Progenitor cell of endocrine pancreas (in vitro differentiated cells): Measurements from ENCODE around the gene TBCD.

- PRO-cap, result no peak
Measured at GRCh38 chr17:82367720-82368012, 3.9 kb upstream of the UTS2R start.

DNA sequence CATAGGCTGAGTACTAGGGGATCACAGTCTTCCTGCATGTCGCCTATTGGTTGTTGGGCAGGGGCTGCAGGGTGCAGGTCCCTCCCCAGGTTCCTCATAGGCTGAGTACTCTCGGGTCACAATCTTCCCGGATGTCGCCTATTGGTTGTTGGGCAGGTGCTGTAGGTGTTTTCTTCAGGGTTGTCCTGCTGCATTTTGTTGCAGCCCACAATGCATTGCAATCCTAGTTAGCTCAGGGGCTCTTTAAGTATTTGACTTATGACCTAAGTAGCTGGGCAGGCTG, 3.6 kb upstream of the UTS2R start:
- PRO-cap, result no peak

DNA sequence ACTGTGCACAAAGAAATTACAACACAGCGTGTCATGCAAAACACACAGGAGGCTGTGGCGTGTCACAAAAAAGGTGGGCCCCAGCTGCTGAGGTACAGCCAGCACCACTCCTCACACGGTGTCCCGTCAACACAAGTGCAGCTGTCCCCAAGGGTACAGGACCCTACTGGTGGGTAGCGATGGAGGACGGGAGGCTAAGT, 2.6 kb downstream of the CYBC1 start:
- PRO-cap, result no peak

- PRO-cap, result bidirectional peak, plus-strand start at chr17:82519195, minus-strand start at chr17:82519191; bidirectional peak, plus-strand start at chr17:82519736, minus-strand start at chr17:82519522
Measured at GRCh38 chr17:82518934-82519620, 455 bp upstream of the FOXK2 start.

DNA sequence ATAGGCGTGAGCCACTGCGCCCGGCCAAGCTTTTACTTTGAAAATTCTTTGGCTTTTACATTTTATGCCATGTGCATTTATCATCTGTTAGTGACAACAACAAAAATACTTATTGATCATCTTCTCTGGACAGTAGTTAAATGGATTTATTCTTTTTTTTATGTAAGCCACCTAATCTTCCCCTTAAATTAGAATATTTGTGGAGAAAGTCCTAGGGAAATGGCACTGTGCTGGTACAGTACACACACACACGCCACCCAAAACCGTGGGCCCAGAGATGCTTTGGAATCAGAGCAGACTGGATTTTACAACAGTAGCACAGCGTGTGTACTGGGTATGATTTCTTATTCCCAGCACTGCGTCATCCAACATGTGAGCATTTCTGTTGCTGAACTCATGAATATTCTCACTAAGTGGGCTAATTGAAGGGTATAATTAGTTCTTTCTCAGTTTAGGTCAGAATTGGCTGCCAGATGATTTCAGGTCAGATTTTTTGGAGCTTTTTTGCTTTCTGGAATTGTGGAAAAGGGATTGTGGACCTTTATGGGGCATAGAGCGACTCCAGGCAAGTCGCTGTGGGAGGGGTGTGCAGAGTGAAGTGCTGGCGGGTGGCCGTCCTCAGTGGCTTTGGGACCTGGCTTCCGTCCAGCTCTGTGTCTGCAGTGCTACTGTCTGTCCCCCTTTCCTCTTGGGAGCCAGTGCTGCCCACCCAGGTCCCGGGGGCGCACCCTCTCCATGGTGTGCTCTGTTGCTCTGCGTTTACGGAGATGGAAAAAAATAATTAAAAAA, 24.8 kb downstream of the FOXK2 start:
- PRO-cap, result no peak

- PRO-cap, result no peak
Measured at GRCh38 chr17:82592134-82593110, 55.8 kb downstream of the WDR45B start.

GRCh38 chr17:82629189-82630061, 18.8 kb downstream of the WDR45B start:
- PRO-cap, result no peak

GRCh38 chr17:82636274-82637125, 11.7 kb downstream of the WDR45B start:
- PRO-cap, result bidirectional peak, plus-strand start at chr17:82636827, minus-strand start at chr17:82636725

GRCh38 chr17:82639316-82640027, 8.8 kb downstream of the WDR45B start:
- PRO-cap, result no peak

- PRO-cap, result no peak
Measured at GRCh38 chr17:82668410-82669112, 20.3 kb upstream of the WDR45B start.

DNA sequence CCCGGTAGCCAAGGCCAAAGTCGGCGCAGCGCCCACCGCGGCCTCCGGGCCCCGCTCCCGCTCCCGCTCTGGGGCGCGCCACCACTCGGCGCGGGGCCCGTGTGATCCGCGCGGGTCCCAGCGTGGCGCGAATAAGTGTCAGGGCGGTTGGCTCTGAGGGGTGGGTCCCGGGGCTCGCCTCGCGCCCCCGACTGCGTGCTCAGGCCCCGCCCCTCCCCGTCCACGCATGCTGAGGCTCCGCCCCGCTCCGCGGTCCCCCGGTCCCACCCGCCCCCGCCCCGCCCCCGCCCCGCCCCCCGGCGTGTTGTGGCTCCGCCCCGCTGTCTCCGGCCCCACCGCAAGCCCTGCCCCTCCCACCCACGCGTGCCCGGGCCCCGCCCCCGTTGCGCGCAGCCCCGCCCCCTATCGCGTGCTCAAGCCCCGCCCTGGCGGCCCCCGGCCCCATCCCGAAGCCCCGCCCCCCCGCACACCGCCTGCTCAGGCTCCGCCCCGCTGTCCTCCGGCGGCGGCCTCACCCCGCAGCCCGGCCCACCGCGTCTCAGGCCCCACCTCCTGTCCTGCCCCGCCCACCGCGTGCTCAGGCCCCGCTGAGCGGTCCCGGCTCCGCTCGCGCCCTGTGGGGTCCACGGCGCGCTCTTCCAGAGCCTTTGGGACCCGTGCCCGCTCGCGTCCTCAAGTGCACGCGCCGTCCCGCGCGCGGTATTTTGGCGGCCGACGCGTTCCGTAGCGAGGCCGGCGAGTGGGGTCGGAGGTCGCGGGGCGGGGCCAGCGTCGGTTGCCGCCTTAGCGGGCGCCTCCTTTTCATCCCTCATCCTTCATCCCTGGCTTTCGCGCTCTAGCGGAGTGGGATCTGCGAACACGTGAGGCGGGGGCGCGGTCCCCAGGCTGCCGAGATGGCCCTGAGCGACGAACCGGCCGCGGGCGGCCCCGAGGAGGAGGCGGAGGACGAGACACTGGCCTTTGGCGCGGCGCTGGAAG, at the start of gene TBCD:
TBCD (plus strand) TSS at position 765 of the 978 bp plus-strand sequence.
- PRO-cap, result unidirectional peak, minus-strand start at position 133 of the sequence

GRCh38 chr17:82885712-82886280, 46.0 kb upstream of the ZNF750 start:
- PRO-cap, result no peak

- PRO-cap, result no peak
Measured at GRCh38 chr17:82912321-82913104, 72.7 kb upstream of the ZNF750 start.

GRCh38 chr17:82938433-82938852, 98.6 kb upstream of the ZNF750 start:
- PRO-cap, result no peak

DNA sequence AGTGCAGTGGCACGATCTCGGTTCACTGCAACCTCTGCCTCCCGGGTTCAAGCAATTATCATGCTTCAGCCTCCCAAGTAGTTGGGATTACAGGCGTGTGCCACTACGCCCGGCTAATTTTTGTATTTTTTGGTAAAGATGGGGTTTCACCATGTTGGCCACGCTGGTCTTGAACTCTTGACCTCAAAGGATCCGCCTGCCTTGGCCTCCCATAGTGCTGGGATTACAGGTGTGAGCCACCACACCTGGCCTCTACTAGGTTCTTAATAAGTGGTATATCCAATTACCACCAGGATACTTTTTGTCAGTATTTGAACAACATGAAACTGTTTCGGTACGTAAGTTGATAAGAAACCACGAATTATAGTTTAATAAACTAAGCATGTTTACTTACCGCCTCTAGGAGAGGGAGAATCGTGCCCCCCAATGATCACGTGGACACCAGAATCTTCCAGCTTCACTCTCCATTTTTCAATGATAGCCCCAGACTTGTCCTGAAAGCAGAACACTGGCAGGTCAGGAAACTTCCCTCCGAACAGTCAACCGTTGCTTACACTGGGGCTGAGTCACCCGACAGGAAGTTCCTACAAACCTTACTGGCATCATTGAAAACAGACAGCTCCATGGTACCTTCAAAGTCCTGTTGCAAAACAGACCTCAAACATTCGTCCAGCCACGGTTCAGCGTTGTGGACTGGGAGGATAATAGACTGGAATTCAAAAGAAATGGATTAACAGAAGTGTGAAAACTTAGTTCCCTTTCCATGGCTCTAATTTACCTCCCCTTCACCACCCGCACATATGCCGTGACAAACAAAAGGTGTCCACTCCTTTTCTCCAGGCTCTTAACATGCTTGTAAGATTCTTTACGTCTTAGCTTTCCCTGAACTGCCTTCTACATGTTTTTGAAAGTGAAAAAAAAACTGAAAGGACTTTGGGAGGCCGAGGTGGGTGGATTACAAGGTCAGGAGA, 3.2 kb downstream of the B3GNTL1 start:
- PRO-cap, result no peak

- PRO-cap, result bidirectional peak, plus-strand start at chr17:83052027, minus-strand start at chr17:83051718
Measured at GRCh38 chr17:83051852-83052348, 330 bp upstream of the B3GNTL1 start.

DNA sequence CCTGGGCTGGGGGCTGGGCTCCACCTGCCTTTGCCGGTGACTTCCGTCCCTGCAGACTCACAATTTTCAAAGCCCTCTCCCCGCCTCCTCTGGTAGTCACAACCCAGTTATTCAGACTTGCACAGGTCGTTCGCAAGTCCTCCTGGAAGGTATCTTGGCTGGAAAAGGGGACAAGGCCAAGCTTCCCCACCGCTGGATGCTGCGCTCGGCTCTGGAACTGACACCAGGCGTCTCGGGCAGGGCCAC, 1.2 kb upstream of the METRNL start:
- PRO-cap, result no peak

- PRO-cap, result no peak
Measured at GRCh38 chr17:83081106-83081677, 1.8 kb downstream of the METRNL start.

GRCh38 chr17:83108538-83108833, 29.1 kb downstream of the METRNL start:
- PRO-cap, result no peak

- PRO-cap, result no peak
Measured at GRCh38 chr17:83127856-83128055, 48.3 kb downstream of the METRNL start.